Thoracic aorta (tissue), 1 donor: ENCODE data around the gene CNST.

- RAMPAGE, long total RNA, result no peak
These were observed 55.1 kb downstream of the AKT3 start for GRCh38 chr1:243794854-243795413.

GRCh38 chr1:243798733-243799348 is 51.2 kb downstream of the AKT3 start:
- RAMPAGE, long total RNA, result no peak

GRCh38 chr1:244055015-244055192 is 3.8 kb downstream of the ZBTB18 start:
- RAMPAGE, long total RNA, result no peak

GRCh38 chr1:244074451-244075230 is 23.6 kb downstream of the ZBTB18 start:
- RAMPAGE, long total RNA, result no peak

DNA sequence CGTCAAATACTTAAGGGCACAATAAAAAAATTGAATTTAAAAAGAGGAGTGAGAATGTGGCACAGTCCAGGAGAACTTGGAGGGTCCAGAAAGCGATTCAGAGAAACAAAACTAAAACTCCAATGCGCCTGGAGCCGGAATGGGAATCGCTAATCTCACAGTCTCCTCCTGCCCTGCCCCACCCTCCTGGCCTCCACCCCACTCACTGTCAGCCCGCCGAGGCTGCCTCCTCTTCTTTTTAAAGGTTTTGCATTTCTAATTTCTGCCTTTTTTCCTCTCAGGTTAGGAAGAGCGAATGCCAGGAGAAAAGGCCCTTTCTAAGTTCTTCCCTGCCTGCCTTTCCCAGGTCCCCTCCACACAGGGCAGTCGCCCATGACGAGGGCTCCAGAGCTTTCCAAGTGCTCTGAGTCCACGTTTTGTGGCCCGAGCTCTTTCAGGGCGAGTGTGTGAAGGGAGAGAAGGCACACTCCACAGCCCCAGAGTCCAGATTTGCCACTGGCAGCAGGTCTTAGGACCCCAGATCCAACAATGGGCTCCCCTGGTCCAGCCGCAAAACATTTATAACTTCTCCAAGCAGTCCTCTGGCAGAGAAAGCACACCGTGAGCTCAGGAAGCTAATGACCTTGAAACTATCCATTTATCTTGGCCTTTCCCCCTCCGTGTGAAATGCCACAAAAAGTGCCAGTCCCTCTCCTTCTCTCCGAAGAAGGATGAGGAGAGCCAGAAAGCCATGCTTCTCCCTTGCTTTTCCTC is 135.5 kb downstream of the ZBTB18 start:
- RAMPAGE, long total RNA, result no peak

DNA sequence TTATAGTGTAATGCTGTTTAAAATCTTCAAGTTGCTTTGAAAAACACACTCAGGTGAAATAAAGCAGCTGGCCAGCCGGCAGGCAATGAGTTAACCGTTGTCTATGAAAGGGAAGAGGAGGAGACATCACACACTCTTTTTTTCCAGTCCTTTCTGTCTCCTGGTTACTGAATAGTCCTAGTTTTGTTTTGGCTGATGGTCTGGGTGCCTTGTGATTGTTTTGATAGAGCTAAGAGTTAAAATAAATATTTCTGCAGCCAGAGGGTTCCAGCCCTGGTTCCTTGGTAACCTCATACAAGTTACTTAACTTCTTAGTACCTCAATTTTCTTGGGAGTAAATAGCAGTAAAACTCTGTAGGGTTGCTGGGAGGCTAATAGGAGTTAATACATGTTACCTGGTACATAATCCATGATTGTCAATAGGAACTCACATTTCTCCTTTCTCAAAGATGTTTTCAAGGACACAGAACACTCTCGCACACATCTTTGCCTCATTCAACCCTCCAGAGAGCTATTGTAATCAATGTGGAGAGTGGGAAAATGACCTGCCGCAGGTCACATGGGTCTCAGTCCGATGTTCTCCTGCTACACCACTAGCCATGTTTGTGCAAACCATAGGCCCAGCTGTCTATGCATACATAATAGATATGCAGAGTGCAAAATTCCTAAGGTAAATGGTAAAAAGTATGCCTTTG is 9.8 kb downstream of the C1orf100 start:
- RAMPAGE, long total RNA, result no peak

GRCh38 chr1:244919198-244919698 is 50.2 kb upstream of the EFCAB2 start:
- RAMPAGE, long total RNA, result no peak

- RAMPAGE, long total RNA, result no peak
These were observed 76.0 kb downstream of the EFCAB2 start for GRCh38 chr1:245045231-245046159.

GRCh38 chr1:245051355-245052678 is 82.3 kb downstream of the EFCAB2 start:
- RAMPAGE, long total RNA, result no peak

- RAMPAGE, long total RNA, result no peak
These were observed 69.3 kb upstream of the KIF26B start for GRCh38 chr1:245085422-245086034.

GRCh38 chr1:245168049-245168577 is 13.3 kb downstream of the KIF26B start:
- RAMPAGE, long total RNA, result no peak

GRCh38 chr1:245345422-245345824 is 190.6 kb downstream of the KIF26B start:
- RAMPAGE, long total RNA, result no peak

DNA sequence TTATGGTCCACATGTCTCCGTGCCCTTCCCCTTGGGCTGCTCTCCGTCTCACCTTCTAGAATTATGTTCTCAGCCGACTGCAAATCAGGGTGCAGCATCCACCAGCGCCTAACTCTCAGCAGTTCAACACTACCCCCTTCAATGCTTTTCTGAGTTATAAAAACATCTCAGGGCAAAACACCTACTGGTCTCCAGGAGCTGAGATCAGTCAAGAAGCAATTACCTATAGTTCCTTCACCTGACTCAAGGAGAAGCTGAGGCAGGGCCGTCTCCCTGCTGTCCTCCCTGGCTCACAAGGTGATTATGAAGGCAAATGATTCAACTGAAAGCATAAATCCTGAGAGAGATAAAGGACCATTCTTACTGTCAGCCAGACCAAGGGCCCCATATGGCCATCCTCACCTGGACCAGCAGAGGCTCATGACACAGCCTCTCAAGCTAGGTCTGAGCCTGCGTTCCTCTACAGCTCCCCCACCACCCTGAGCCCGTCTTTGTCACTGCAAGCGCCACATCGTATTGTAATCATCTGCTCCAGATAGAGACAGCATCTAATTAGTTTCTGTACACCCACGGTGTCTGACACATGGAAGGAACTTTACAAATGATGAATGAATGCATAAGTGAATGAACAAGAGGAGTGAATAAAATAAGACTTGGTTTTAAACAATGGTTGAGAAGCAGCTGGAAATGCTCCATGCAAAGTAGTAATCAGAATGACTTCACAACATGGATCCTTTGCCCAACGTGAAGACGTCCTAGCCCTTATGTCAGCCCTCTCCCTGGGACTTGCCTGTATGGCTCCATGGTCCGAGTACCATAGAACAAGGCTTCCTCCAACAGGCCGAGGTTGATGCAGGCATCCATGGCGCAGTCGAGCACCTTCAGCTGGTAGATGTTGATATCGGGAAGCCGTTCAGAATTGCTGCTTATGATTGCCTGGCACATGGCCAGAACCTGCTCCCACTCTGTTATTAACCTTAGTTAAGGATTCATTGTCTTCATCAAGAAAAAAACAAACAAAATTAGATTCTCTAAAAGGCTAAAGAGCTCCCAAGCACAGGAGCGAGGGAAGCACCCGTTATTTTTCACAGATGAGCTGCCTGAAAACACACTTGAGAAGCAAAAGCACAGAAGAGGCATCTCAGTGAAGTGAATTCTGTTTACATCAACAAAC is 649.0 kb downstream of the SMYD3 start:
- RAMPAGE, long total RNA, result no peak

DNA sequence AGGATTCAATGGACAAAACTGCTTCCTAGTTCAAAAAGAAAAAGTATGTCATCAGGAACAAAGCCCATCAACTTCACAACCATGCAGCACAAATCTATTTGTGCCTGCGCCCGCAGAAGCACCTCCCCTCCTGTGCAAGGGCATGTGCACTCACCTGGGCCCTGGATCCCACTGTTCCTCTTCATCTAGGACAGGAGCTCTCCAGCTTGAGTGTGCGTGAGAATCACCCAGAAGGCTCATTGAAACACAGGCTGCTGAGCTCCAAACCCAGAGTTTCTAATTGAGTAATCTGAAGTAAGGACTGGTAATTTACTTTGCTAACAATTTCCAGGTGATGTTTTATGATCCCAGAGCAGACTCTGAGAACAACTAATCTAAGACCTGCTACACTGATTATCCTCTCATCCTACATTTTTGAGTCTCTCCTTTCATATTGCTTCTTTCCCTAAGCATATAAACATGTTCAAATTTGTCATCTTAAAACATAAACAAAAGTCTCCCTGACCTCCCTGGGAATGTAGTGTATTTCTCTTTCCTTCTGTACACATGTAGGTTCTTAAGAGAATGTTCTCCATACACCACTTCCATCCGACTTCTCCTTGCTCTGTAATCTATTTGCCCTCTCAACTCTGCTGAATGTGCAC is 522.6 kb downstream of the SMYD3 start:
- RAMPAGE, long total RNA, result no peak

DNA sequence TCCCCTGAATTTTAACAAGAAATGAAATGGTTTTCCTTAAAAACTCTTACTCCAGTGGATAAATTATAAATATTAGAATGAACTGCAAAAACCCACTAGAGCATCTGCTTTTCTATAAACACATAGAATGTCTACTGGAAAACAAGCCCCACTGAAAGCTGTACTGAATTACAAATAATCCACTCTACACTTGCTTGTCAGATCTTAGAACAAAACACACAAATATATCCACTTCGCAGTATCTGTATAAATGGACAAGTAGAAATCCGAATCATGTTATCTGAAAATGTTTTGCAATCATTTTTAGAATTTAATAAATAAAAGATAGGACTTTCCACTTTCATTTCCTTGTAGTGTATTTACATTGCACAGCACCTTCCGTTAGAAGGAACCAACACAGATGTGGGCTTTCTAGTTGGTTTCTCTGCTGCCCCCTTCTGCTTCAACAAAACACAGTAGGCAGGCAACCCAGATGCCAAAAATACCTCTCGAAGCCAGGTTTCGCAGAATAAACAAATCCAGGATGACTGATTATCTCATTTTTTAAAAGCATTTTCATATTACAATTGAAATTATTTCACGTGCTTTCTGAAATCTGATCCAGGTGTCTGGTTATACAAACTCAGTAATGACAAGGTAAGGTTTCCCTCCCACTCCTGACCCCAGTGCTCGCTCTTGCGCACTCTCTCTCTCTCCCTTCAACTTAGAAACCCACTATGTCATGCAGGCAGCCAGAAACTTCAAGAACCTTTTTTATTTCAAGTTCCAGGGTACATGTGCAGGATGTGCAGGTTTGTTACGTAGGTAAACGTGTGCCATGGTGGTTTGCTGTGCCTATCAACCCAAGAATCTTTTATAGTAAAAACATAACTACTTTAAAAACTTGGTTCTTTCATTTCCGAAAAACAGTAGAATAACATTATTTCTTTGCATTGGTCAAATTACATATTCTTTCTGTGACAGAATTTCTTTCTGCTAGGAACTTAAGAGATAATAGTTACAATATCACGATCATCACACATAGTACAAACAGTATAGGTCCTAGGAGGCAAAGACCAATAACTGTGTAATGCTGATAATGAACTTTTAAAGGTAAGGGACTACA is 389.8 kb downstream of the SMYD3 start:
- RAMPAGE, long total RNA, result no peak

- RAMPAGE, long total RNA, result no peak
These were observed 264.9 kb downstream of the SMYD3 start for GRCh38 chr1:246242043-246242630.

- RAMPAGE, long total RNA, result no peak
These were observed 253.1 kb downstream of the SMYD3 start for GRCh38 chr1:246253758-246254514.

GRCh38 chr1:246566092-246567161 is at the start of gene CNST:
CNST (plus strand) TSS chr1:246566456.
- RAMPAGE, long total RNA, result start-site peak on the plus strand at chr1:246566325-246566399, 26 reads; start-site peak on the plus strand at chr1:246566455-246566555, 156 reads

GRCh38 chr1:246588269-246588693 is 22.0 kb downstream of the CNST start:
- RAMPAGE, long total RNA, result no peak

GRCh38 chr1:246647090-246648158 is 76.8 kb upstream of the SCCPDH start:
- RAMPAGE, long total RNA, result no peak